A375 (cell line): ENCODE data around the genes YPEL5, CAPN13 and MEMO1.

GRCh38 chr2:28407850-28408681, 15.4 kb downstream of the FOSL2 start:
- RAMPAGE, long total RNA: no peak

GRCh38 chr2:28422019-28422389, 29.3 kb downstream of the FOSL2 start:
- RAMPAGE, long total RNA: no peak

DNA sequence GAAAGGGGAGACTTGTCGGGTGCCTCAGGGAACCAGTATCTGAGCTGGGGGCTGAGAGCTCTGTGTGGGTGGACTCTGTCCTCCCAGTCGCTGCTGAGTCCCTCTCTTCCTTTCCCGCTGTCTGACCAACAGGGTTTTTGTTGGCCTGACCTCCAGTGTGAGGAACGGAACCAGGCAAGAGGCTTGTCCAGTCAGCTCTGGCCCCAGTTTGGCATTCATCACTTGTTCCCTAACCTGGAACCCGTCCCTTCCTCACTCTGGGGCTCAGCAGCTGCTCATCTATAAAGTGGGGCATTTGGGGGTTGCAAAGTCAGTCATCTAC, 116.3 kb downstream of the PLB1 start:
- RAMPAGE, long total RNA: no peak

- RAMPAGE, long total RNA: no peak
These were observed 125.6 kb downstream of the PLB1 start for GRCh38 chr2:28621055-28622202.

DNA sequence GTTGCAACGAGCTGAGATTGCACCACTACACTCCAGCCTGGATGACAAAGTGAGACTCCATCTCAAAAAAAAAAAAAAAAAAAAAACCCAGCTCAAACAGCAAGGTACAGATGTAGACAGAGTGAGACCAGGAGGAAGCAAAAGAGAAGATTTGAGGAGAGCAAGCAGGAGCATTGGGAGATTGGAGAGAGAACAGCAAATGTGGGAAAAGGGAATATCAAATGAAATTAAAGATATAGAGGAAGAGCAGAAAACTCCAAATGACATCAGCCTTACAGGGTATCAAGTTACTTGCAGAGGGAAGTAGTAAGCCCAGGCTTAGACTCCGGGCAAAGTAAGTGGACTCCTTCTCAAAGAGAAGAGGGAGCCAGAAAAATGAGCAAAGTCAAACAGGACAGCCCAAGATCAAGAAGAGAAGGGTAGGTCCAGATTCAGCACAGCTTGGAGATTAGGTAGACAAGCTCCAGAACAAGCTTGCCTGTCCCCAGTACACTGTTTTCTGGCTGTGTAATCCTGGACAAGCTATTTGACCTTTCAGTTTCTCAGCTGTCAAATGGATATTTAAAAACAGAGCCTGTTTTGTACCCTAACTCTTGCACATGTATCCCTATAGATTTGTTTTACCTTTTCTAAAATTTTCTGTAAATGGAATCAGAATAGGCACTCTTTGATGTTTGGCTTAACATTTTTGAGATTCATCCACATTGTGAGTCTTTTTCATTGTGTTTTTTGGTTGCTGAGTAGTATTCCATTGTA, 93.1 kb upstream of the PPP1CB start:
- RAMPAGE, long total RNA: no peak

GRCh38 chr2:28661449-28661875, 90.2 kb upstream of the PPP1CB start:
- RAMPAGE, long total RNA: no peak

DNA sequence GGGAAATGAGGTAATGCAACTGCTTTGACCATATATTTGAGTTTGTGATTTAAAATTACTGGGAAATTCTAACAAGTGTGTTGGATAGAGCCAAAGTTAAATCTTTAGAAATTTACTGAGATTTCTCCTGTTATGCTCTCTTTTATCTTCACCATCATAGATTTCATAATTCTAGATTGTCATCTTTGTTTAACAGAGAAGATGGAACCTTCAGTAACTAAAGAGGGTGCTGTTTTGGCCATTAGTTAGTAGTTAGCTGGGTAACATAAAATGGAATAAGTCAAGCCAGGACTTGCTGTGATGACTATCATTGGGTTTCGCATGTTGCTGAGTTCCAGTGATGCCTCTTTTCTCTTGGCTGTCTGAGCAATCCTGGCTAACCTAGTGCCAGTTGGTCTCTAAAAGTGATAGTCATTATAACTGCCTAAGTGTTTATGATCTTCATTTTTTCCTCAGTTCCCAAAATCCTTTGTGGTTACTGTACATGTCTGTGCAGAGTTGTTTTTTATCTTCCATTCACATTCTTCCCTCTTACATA, 33.3 kb downstream of the WDR43 start:
- RAMPAGE, long total RNA: no peak

DNA sequence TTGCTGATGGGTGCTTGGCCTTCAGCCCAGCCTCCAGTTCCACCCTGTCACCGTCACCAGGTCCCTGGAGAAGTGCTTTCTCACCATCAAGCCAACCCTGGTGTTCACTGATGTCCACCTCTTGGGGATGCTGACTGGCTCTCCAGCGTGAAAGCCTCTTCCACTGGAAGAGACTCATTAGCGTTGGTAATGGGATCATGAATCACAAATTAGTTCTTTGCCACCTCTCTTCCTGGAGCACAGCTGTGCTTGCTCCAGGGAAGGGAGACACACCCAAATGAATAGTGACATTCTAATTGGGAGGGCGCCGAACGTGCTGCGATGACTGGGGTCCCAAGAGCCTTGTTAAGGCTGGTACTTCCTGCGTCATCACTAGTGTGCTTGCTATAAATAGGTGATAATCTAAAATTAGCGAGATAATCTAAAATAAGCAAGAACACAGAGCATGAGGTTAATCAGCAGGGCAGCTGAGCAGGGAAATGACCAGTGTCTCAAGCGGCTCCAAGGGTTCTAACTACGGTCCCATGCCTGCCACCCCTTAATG, 154.1 kb downstream of the CLIP4 start:
- RAMPAGE, long total RNA: no peak

- RAMPAGE, long total RNA: start-site peak on the plus strand at chr2:30146949-30146999, 85 and 55 reads in 2 replicates
These were observed at the start of gene YPEL5 for GRCh38 chr2:30146064-30147105. Gene YPEL5, plus strand, starts transcription at chr2:30147007.

DNA sequence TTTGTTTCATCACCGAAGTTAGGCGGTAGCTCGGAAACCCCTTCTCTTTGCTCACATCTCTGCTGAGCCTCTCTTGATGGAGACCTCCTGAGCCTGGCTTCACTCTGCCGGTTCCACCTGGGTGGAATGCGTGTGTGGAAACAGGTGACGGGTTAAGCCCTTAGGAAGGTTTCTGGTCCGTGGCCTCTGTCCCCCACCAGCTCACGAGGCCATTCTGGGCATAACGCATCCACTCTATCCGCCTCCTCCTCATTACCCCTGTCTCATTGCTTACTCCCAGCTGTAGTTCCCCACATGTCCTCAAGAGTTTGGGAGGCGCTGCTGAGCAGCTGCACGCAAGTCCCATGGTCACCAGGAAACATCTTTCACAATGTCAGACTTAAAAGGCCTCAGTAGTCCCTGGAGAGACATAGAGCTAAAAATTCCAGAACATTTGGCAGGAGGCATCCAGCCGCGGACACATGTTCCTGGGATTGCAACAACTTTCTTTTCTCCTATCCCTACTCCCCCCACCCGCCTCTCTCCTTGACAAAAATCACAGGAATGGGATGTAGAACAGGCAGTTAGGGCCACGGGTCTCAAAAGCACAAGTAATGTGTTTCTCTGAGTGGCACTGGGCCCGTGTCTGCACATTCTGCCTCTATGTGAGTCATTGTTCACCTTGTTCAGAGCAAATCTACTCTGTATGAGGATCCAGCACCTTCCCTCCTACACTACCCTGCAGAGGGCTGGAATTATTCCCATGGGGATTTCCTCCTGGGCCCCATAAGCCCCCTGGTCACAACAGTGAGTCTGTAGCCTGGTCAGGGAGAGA, 8.0 kb downstream of the LBH start:
- RAMPAGE, long total RNA: no peak

DNA sequence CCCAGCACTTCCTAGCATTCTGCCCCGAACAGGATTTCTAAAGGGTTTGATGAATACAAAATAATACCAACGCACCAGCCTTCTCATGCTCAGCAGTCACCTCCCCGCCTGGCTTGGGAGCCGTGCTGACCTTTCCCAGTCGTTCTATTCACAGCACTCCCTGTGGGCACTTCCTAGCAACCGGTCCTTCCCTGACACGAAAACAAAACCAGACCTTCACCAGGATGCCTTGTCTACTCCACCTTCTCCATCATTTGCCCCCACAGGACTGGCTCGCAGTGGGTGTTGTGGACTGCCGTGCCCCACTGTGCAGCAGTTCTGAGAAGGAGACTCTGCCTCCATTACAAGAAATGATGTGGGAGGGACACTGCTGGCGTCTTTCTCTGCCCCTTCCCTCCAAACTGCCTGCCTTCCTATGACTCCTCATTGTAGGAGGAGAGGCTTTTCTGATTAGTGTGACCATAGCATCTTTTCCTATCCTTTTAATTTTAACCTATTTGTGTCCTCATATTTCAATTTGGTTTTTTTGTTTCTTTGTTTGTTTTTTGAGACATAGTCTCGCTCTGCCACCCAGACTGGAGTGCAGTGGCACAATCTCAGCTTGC, 53.1 kb downstream of the LBH start:
- RAMPAGE, long total RNA: no peak

- RAMPAGE, long total RNA: no peak
These were observed 107.9 kb downstream of the LBH start for GRCh38 chr2:30339285-30339484.

GRCh38 chr2:30446547-30446875, 535 bp upstream of the LCLAT1 start:
- RAMPAGE, long total RNA: no peak

DNA sequence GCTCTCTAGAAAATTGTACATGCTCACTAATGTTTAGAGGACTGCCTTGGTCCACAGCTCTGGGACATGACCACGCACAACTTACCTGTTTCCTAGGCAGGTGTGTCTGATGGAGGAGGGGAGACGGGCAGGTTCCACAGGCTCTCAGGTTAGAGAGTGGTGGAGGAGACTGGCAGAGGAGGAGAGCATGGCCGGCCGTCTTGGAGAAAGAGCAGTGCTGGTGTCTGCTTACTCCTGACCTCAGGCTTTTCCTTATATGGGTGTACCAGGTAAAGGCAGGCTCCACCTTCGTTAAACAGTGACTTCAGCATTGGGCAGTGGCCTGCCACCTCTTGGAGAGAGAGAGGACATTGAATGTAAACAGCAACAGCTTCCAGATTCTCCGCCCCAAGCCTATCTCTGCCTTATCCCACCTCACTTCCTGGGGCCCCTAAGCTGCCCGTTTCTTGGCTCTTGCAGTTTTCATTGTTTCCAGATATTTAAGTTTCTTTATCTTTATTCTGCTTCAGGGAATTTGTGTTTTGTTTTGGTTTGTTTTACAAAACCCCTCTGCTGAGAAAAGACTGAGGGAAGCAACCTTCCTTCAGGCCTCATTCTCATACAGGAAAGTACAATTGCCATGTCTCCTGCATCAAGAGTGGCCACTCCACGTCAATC, at the start of gene CAPN13:
TSS of gene CAPN13 (minus strand) at position 230 of the 657 bp plus-strand sequence.
- RAMPAGE, long total RNA: no peak

DNA sequence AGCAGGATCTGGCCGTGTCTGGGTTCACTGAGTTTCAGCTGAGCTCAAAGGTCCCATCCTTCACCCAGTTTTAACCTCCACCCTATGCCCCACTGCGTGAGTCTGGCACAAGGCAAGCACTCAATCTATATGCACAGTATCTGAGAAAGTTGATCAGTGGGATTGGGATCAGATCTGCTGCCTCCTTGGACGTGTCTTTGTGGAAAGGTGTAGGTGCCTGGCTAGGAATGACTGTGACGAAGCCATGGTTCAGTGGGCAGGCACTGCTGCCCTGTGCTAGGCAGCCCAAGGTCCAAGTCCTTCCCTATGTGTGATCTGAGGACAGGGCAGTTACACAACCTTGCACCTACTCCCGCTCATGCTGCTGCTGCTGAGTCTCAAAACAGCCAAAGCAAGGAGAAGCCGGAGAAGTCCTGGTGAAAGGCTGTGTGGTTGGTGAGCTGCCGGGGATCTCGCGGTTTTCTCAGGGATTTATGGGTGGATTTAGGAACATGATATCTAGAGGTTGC, 54.7 kb downstream of the GALNT14 start:
- RAMPAGE, long total RNA: no peak

DNA sequence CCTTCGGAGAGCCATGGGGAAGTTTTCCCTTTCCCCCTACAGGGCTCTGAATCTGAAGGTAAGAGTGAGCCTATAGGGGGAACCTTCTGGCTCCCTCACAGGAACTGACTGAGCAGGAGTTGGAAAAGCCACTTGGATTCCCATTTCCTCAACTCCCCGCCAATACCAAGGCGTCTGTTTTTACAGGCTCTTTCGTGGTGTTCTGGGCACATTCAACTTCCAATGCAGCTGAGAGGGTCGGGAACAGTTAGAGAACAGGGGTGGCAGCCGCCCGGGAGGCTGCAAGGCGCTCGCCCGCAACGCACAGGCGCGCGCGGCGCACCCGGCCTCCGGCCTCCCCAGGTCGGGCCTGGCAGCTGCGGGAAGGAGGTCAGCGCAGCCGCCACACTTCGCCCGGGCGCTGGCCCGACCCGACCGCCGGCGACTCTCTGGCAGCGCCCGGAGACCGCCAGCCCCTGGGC, 1.0 kb downstream of the GALNT14 start:
- RAMPAGE, long total RNA: no peak

- RAMPAGE, long total RNA: no peak
These were observed 15.5 kb upstream of the XDH start for GRCh38 chr2:31430092-31430470.

GRCh38 chr2:31812053-31812689, 198.6 kb downstream of the MEMO1 start:
- RAMPAGE, long total RNA: no peak

DNA sequence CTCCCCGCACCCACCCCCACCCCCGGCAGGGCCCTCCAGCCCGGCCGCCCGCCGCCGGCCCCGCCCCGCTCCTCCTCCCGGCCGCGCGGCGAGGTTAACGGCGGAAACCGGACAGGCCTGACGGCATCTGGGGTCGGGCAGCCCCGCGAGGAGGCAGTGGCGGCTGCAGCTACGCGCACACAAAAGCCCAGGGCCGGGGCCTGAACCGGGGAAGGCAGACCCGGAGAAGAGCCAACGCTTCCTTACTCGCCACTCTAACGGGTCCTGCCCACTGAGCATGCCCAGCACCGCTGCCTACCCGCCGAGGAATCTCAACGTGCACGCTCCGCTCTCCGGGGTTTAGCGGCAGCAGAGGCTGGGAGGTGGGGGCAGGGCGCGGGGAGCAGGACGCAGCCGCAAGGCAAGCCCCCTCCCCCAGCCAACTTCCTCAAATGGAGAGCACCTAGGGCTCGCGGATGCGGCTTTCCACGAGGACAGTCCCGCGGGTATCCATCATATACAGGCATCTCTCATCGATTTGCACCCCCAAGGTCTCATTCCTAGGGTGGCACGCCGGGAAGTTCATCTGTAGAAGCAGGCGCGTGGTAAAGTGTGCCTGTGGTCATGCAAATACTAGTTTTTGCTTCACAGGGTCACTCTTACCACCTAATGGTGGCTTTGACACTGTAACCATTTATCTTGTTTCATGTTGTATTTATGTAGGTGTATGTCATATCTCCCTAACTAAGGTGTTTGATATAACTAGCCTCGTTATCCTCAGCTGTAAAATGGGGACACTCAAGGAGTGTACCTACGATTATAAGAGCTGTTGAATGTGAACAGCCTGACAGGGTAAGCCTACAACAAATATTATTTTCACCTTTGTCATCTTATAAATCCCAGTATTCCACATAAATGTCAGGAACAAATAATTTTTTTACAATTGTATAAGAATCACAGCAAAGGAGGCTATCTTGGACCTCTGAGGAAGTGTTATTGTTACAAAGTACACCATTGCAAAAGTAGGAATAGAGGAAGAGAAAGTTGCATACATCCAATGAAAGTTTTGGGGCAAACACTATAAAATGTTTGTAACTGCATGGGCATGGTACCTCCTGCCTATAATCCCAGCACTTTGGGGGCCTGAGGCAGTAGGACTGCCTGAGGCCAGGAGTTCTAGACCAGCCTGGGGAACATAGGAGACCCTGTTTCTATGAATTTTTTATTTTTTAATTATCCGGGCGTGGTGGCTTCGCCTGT, at the start of gene MEMO1:
TSS of gene MEMO1 (minus strand) at position 313 of the 1,239 bp plus-strand sequence.
- RAMPAGE, long total RNA: no peak

DNA sequence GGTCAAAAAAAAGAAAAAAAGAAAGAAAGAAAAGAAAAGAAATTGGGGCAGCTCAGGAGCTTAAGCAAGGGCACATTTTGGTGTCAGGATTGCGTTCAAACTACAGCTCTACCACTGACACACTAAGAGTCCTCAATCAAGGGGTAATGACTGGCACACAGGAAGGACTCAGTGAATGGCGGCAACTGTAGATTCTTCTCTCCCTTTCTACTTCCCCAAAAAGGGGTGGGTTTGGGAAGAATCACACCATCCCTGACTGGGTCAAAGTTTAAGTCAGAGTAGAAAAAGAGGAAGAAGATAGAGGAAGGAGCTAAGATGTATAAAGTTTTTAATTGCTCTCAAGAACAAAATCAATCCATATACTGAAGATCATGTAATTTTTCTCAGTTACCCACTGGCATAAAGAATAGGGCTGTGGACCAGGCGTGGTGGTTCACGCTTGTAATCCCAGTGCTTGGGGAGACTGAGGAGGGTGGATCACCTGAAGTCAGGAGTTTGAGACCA, 2.6 kb downstream of the NLRC4 start:
- RAMPAGE, long total RNA: no peak